LUHMES (cell line): Measurements from ENCODE around the genes SPANXN3, SPANXN1, HSFX3, HSFX2 and HMGB3.

- PRO-cap, result no peak
These were observed 565.4 kb downstream of the ZIC3 start for GRCh38 chrX:138131316-138131739.

- PRO-cap, result no peak
These were observed 66.5 kb upstream of the FGF13 start for GRCh38 chrX:138778125-138778354.

- PRO-cap, result no peak
These were observed 2.8 kb downstream of the F9 start for GRCh38 chrX:139533276-139533812.

- PRO-cap, result no peak
These were observed 15.9 kb downstream of the MCF2 start for GRCh38 chrX:139691999-139692474.

- PRO-cap, result no peak
These were observed 84.9 kb downstream of the ATP11C start for GRCh38 chrX:139847772-139848631.

DNA sequence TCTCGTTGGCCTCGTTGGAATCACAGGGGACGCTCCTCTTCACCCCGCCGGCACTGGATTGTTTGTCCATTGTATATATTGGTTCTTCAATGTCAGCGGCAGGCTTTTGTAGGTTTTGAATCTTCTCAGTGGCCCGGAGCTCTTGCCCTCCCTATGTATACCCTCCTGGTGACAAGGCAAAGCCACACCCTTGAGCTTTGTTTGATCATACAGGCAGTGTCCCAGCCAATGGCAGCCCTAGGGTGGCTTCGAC is 277 bp downstream of the SPANXD start:
- PRO-cap, result no peak

DNA sequence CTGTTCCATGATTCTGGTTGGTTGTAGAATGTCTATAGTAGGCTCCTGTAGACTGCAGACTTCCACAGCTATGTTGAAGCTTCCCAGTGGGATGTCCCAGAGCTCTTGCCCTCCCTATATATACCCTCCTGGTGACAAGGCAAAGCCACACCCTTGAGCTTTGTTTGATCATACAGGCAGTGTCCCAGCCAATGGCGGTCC is at the start of gene SPANXN3:
TSS of gene SPANXN3 (minus strand) at position 93 of the 201 bp plus-strand sequence.
- PRO-cap, result no peak

DNA sequence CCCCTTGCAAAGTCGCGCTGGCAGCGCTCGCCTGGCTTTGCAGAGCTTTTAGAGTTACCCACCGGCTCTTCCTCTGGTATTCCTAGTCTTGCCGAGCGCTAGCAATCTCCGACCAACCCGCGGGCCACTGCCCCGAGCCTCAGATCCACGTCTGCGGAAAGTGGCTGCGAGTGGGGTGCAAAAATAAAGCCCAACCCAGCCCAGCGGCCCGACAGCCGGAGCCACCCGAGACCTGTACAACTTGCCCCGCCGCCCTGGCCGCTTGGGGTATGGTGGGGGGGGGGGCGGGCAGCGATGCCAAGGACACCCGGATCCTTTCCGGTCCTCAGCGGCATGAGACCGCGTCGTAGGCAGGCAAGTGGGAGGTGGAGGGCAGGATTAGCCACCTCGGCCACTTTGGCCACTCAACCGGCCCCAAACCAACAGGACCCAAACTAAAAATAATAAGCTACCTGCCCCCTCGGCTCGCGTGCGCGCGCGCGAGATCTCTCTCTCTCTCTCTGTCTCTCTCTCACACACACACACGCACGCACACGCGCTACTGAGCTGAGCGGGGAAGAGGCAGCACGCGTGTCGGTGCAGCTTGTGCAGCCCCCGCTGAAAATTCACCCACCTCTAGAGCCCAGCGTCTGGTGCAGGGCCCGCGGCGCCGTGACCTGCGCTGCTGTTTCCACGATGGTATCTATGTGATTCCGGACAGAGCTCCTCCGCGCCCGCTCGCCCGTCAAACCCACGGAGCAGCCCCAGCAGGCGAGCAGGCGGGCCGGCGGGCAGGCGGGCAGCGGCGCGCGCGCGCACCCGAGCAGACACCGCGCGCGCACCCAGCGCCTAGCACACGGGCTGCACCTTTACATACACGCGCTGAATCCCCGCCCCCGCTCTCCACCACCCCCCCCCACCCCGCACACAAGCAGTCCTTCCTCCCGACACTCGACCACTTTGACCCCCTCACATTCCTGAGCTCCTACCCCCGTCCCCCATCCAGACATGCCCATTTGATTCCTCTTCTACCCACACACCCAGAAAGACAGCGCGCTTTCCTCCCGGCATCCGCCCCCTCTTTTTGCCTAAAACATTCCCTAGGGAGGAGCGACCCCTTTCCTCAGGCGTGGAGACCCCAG is 1.3 kb downstream of the SLITRK4 start:
- PRO-cap, result no peak

DNA sequence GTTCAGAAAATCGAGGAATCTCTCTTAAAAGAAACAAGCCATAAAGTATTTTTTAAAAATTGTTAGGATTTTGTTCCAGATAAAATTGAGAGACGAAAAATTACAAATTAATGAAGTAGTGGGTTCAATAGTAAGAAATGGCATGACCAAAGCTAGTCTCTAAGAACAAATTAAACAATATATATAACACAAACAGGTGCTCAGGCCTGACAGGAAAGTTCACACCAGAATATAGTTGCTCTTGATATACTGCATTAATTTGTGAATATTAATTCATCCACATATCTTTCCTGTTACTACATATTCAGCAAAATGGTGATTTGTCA is 698.0 kb upstream of the SPANXN2 start:
- PRO-cap, result no peak

GRCh38 chrX:145247270-145247767 is at the start of gene SPANXN1:
Gene SPANXN1, plus strand, starts transcription at chrX:145247503.
- PRO-cap, result no peak

- PRO-cap, result no peak
These were observed 3.6 kb downstream of the SLITRK2 start for GRCh38 chrX:145821104-145821713.

- PRO-cap, result no peak
These were observed 28.7 kb downstream of the FMR1 start for GRCh38 chrX:147940467-147940782.

GRCh38 chrX:147942801-147943566 is 31.3 kb downstream of the FMR1 start:
- PRO-cap, result no peak

DNA sequence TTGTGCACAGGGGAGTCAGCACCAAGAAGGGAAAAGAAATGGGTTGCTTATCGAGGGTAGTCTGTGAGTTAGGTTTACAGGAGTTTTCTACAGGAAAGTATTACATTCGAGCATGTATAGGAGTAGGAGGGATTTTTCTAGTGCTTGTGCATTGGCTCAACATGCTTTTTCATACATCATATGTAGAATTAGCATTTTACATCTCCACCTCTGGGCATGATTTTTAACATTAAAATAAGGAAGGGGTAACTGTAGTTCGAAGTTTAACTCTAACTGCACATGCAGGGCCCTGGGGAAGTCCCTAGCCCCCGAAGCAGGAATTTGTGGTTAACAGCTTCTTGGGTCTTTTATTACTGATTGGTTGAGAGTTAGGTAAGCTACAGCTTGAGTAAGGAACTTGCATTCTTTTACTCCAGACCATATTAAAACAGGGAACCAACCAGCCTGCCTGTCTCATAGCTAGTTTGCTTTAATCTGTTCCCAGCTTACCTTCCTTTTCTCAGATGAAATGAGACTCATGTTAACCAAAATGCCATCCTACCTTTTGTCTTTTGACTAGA is 119.9 kb upstream of the AFF2 start:
- PRO-cap, result no peak

DNA sequence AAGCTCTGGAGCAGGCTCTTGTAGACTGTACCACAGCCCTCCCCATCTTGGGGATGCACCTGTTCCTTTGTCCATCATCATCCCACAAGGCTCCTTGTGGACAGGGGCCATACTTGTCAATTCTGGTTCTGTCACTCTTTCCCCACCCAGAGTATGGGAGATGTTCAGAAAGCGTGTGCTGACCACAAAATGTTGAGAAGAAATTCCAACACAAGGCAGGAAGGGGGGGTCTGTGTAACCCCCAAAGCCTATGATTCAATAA is 18.6 kb downstream of the IDS start:
- PRO-cap, result no peak

DNA sequence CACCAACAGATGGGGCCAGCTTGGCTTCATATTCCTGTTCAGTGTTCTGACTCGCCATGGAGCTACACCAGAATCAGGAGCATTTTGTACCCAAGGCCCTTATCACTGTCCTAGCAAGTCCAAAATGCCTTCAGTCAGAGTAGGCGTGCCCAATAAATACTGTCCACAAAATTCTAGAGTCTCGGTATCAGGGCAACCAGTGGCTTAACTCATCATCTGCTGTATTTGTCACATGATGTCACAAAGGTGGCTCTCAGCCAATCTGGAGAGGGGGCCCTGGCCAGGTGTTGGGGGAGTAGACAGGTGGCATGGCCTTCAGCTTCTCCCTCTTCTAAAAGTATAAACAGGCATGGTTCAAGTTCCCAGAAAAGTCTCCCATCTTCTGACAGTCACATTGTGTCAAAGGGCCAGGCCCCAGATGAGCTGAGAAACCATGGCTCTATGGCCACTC is at the start of gene HSFX3:
TSS of gene HSFX3 (minus strand) at position 130 of the 451 bp plus-strand sequence.
- PRO-cap, result no peak

DNA sequence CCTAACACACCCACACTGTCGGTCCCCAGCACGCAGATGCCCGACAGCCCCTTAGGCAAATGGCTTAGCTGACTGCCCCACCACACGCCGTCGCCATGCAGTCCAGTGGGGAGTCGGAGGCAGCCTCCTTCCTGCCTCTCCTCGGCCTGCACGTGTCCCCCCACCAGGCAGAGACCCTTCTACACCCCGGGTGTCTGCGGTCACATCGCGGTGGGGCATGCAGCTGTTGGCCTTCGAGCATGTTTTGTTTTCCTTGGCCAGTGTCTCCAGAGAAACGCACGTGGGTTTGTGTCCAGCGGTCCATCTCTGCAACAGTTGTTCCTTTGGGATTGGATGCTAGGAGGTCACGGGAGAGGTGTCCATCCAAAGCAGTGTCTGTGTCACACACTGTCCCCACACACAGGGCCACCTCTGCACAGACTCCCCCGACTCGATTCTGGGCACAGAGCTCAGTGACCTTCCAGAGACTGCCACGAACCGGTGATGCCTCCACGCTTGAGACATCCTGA is at the start of gene HSFX2:
TSS of gene HSFX2 (minus strand) at position 123 of the 509 bp plus-strand sequence.
- PRO-cap, result no peak

- PRO-cap, result no peak
These were observed 134.8 kb upstream of the MAMLD1 start for GRCh38 chrX:150228347-150228632.

GRCh38 chrX:150517396-150517857 is 51.0 kb upstream of the MTM1 start:
- PRO-cap, result no peak

- PRO-cap, result bidirectional peak, plus-strand start at chrX:150983357, minus-strand start at chrX:150983170
These were observed at the start of gene HMGB3 for GRCh38 chrX:150982566-150983693. Gene HMGB3, plus strand, starts transcription at chrX:150983335.